H4 (cell line): Measurements from ENCODE around the genes APOB and TDRD15.

DNA sequence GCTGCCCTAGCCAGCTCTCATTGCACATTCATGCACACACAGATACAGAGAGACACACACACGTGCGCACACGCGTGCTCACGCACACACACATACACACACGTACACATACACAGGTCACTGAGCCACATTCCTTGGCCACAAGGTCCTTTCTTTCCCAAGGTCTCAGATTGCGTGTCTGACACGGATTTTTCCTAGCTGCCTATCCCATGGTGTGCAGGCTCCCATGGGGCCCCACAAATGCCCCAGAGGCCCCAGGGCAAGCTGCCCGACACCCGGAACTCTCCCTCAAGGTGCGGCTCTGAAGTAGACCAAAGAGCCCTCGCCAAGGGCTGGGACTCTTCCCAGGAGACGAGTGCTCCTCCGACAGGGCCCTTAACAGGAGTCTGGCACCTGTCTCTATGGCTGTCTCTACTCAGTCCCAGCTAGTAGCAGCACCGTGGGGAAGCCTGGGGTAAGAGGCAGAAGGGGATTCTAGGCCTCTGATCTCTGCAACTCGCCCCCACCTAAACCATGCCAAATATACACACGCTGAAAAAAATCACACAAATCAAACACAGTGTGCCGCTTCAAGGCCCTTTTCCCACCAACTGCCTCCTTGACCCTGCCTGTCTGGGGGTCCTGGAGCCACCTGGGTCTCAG, 46.6 kb downstream of the SDC1 start:
- RAMPAGE, long total RNA, result no peak

DNA sequence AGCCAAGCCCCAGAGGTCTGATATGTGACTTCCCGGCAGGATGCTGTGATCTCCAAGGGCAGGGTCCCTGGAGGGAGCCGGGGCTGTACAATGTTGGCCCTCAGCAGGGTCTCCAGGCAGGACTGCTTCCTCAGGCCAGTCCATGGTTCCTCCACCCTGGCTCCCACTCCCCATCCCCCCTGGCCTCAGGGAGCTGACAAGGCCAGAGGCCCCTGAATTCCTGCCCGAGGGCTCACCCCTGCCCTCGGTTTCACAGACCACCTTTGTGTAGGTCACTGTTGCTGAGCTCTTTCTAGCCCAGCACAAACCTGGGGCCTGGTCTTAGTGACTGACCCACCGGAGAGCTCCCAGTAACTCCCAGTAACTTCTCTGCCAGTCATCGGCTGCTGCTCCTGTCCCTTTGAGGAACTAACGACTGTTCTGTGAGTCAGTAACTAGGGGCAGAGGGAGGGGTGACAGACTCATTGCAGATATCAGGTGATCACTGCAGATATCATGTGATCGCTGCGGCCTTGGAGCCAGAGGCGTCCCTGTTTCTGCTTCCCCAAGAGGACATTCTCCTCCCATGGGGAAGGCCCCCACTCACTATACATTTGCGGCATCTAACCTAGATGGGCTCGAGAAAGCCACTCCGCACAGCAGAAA, 38.6 kb downstream of the SDC1 start:
- RAMPAGE, long total RNA, result no peak

GRCh38 chr2:20378757-20379482, 28.3 kb upstream of the PUM2 start:
- RAMPAGE, long total RNA, result no peak

GRCh38 chr2:20451143-20451343, 4.2 kb downstream of the RHOB start:
- RAMPAGE, long total RNA, result no peak

GRCh38 chr2:20456924-20457392, 10.1 kb downstream of the RHOB start:
- RAMPAGE, long total RNA, result no peak

- RAMPAGE, long total RNA, result no peak
Observed at GRCh38 chr2:20539876-20540607, 93.2 kb downstream of the RHOB start.

DNA sequence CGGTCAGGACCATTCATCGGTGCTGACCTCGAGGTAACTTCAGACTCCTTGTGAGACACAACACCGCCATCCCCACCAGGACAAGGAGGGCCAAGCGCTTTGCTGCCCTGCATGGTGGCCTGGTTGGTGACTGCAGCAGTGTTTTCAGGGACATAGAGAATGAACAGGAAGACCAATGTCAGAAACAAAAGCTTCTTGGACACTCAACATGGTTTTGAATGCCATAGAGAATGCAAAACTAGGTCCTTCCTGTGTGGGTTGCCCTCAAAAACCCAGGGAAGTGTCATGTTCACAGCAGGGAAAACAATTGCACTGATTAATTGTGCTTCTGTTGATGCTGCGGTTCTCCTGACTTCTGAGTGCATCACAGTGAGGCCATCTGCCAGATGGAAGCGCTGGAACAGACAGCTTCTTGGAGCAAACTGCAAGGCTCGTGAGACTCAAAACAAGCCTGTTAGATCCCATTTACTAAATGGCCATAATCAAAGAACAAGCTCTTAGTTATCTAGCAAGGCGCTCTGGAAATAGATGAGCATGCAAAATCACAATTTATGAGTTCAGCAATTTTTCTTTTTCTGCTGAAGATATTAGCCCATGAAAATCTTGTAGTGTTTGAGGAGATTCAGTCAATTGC, 77.0 kb downstream of the HS1BP3 start:
- RAMPAGE, long total RNA, result no peak

GRCh38 chr2:20595865-20596626, 54.9 kb downstream of the HS1BP3 start:
- RAMPAGE, long total RNA, result no peak

- RAMPAGE, long total RNA, result no peak
Observed at GRCh38 chr2:20625904-20626635, 24.8 kb downstream of the HS1BP3 start.

DNA sequence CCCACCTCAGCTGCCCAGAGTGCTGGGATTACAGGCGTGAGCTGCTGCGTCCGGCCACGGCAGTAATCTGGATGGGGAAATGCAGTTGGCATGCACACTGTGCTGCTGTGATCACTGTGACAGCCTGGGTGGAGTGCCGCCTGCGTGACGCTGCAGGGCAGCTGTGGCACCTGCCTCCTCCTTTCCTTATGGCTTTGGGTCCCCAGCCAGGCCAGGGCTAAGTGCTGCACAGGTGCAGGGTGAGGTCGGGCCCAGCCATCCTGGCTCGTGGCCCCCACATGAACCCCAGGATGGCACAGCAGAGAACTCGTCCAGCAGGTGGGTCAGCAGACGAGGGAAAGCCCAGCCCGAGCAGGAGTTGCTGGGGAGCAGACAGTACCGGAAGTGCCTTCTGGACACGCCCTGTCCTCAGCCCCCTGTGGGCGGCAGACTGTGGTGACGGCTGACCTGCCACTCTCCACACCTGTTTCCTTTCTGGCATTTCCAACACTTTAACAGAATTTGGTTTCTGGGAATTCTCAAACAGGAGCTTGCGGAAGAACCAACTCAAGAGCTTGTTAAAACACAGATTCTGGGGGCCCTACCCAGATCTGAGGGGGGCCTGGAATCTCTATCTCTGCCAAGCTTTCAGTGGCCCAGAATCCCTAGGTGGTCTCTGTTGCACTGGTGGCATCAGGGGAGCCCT, 17.0 kb downstream of the HS1BP3 start:
- RAMPAGE, long total RNA, result no peak

DNA sequence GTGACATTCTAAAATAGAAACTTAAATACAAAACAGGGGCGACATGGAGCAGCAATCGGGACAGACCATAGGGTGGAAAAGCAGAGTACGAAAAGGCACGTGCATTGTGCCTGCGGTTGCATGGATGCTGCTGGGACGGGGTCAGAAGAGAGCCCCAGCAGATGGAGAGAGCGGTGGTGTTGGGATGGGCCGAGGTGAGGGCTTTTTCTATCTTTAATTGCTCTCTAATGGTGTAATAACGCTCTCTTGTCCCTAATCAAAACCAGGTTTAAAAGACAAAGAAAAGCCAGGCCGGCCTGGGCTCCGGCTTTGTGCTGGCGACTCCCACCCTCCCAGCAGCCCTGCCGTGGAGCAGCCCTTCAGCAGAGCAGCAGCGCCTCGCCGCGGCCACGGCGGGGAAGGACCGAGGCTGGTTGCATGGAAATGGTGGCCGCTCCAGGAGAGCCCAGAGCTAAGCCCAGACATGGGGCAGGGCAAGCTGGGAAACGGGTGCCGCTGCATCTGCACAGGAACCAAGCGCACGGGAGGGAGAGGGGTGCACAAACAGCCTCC, 15.2 kb downstream of the HS1BP3 start:
- RAMPAGE, long total RNA, result no peak

- RAMPAGE, long total RNA, result no peak
Observed at GRCh38 chr2:20642285-20642734, 8.6 kb downstream of the HS1BP3 start.

GRCh38 chr2:20675643-20676680, 9.0 kb downstream of the GDF7 start:
- RAMPAGE, long total RNA, result no peak

DNA sequence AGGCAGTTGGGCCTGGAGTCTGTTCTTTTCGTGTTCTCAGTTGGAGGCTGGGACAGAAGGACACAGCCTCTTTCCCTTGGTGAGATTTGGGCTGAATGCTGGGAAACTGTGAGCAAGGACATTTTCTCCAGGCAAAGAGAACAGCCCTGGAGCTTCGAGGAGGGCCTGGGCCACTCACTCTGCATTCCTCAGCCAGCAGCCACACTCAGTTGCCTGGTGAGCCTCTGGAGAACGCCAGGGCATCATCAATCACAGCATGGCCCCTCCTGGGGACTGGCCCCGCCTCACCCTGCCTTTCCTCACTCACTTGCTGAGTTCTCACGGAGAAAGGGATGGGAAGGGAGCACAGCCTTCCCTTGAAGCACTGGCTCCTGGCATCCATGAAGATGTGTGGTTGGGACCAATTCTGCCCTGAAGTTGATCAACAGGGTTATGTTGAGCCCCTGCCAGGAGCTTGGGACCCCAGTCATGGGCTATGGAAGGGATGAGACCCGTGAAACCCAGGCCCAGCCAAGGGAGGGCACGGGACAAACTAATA, 54.9 kb downstream of the APOB start:
- RAMPAGE, long total RNA, result no peak

GRCh38 chr2:21043495-21044501, at the start of gene APOB:
Gene APOB, minus strand, starts transcription at chr2:21044073.
- RAMPAGE, long total RNA, result no peak

GRCh38 chr2:21097092-21097652, 26.6 kb upstream of the TDRD15 start:
- RAMPAGE, long total RNA, result no peak

DNA sequence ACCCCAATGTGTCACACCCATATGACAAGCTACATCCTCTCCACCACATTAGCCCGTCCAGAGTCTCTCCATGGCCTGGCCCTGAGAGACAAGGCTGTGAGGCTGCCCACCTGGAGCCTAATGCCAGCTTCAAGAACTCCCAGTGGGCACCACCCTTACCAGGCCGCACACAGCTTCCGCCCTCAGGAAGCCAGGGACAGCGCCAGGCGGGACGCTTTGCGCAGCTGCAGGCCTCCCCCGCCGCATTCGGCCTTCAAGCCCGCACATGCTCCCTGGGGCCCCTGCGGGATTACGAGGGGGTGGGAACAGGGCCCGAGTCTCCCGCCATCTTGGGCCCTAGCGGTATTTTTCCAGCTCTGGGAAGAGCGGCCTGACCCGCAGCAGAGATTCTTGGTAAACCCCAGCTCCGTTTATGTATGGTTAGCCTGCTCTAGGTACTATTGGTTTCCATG, at the start of gene TDRD15:
Gene TDRD15, plus strand, starts transcription at position 315 of the 452 bp plus-strand sequence.
- RAMPAGE, long total RNA, result no peak

DNA sequence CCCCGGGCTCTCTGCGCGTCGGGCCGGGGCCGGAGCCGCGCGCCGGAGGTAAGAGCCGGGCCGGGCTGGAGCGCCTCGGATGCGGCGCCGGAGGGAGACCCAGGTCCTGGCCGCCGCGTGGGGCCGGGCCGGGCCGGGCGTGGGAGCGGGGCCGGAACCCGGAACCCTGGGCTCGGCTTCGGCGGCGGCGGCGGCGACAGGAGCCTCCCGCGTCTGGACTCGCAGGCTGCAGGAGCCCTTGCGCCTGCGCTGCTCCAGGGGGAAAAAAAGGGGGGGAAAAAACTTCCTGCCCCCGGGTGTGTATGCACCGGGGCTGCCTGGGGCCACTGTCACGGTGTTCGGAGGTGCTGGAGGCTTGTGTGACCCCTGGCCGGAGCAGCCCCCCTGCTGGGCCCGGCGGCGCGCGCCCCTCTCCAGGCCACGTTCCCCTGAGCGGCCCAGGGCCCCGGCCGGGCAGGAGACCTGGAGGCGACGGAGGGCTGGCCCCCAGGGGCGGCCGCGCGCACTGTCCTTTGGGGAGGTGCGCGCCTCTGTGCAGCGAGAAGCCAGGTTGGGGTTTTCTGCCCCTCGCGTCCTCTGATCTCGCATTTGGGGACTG, 853 bp downstream of the KLHL29 start:
- RAMPAGE, long total RNA, result no peak

GRCh38 chr2:23404434-23404798, 19.4 kb downstream of the KLHL29 start:
- RAMPAGE, long total RNA, result no peak

GRCh38 chr2:23531026-23531740, 146.2 kb downstream of the KLHL29 start:
- RAMPAGE, long total RNA, result no peak